HepG2 (cell line): ENCODE results near the gene RIT1.

GRCh38 chr1:155872422-155873036 lies 13.2 kb downstream of the SYT11 start:
- RRBS, 2 experiments, result no CpG with 5 or more reads among the region's 5 CpGs
CAGE:
- cytosol, long polyA minus RNA, result no peak
- cytosol, long polyA plus RNA, result no peak
- long polyA plus RNA, result no peak
- nucleus, long polyA minus RNA, result no peak
- nucleus, long polyA plus RNA, result no peak

GRCh38 chr1:155883850-155884781 lies 24.7 kb downstream of the SYT11 start:
- RRBS, 2 experiments, result no CpG with 5 or more reads among the region's 8 CpGs
CAGE:
- cytosol, long polyA minus RNA, result no peak
- cytosol, long polyA plus RNA, result no peak
- long polyA plus RNA, result no peak
- nucleus, long polyA minus RNA, result no peak
- nucleus, long polyA plus RNA, result no peak

DNA sequence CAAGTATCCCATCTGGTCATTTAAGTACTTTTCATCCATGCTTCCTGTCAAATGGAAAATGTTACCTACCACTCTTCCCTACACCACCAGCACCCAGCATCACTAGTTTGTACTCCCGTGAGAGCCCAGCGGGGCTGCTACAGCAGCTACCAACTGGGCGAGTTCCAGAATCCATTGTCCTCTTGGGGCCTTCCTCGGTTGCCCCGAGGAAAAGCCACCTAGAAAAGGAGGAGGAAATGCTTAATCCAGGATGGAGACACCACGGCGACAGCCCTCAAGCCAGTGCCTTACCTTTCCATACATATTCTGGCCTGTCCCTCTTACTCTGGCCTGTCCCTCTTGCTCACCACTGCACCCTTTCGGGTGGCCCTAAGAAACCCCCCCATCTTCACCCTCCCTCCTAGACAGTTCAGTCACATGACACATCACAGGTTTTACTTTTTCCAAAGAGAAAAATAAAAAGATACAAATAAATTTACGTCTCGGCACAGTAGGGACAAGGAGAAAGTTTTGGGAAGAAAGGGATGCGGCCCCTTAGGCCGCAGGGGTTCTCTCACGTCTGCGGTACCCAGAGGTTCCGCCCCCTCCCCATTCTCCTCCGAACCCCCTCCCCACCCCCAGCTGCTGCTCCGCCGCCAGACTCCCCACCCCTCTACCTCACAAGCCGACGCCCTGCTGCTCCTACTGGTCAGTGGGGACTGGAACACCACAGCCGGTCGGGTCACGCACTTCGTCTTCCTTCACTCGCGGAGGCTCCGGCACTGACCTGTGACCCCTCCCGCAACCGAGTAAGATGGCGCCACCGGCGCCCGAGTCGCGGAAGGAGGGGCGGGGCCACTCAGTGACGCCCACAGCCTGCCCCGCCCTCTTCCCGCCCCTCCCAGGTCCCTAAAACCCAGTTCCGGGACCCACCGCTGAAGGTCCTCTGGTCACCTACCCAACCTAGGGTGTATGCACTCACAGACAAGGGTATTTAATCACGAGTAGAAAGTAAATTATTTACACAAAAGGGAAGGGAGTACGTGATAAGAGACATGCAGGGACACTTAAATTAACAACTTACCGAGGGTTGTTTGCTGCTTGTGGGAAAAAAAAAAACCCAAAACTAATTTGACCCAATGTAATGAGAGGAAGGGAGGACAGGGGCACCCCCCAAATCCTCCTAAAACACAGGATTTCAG lies at the start of gene RIT1:
Gene RIT1 (minus strand): TSS at position 763 of the 1,181 bp plus-strand sequence.
- RRBS, 2 experiments, result under 1 to 2% methylated on average over 12 of the region's 44 CpGs
CAGE:
- cytosol, long polyA minus RNA, result start-site peak on the minus strand centred at position 129 of the sequence, 109 bp wide, 10 reads; start-site peak on the minus strand centred at position 779 of the sequence, 33 bp wide, 148 reads
- cytosol, long polyA plus RNA, result start-site peak on the minus strand centred at position 780 of the sequence, 78 bp wide, 3,091 and 3,900 reads in 2 replicates
- long polyA plus RNA, result start-site peak on the minus strand centred at position 741 of the sequence, 83 bp wide, 506 and 901 reads in 2 replicates
- nucleus, long polyA minus RNA, result no peak
- nucleus, long polyA plus RNA, result start-site peak on the minus strand centred at position 327 of the sequence, 927 bp wide, 1,277 and 1,950 reads in 2 replicates

- RRBS, 2 experiments, result no CpG with 5 or more reads among the region's 27 CpGs
CAGE:
- cytosol, long polyA minus RNA, result no peak
- cytosol, long polyA plus RNA, result no peak
- long polyA plus RNA, result no peak
- nucleus, long polyA minus RNA, result no peak
- nucleus, long polyA plus RNA, result no peak
These were observed 614 bp downstream of the RXFP4 start for GRCh38 chr1:155941934-155942570.

DNA sequence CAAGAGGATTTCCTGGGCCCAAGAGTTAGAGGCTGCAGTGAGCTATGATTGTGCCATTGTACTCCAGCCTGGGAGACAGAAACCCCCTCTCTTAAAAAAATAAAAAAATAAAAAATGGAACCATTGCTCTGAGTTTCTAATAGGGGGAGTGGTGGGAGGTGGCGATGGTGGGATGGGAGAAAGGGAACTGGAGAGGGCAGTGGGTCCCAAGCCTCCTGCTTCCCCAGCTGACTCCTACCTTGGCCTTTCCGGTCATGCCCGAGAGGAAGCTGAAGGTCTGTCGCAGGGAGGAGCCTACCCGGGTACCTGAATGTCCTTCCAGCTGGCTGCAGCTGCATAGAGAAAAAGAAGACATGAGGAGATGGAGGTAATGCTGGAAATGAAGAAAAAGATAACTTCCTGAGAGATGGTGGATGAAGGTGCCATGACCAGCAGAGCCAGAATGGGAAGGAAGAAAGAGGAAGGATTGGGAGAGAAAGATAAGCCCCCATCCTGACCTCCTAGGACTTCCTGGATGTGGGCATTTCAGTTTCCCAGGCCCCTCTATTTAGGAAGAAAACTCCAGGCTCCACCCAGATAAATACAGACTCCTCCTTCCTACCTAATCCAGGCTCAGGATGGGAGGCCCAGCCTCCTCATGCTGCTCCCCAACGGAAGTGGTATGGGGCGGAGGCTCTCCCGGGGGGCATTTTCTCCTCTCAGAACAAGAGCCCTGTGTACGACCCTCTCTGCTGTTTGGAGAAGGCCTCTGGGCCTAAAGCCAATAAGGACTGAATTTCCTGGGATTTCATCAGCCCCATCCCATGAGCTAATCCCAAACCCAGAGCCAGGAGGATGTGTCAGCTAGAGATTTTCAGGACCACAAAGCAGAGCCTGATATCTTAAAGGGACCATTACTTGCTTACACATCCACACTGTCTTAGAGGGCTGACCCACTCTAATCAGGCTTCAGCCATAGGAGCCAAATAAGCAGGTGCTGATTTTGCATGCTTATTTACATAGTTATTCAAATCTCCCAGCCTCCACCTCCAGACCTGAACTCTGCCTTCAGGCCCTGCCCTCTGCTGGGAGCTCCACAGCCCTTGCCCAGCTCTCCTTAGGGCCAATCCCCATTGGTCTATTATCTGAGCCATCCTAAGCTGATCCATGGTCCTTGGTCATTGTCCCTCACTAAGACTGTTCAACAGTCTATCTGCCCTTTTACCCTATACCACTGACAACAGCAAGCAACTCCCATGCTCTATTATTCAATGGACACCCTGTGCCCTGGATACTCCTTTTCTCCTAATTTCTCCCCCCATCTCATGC lies 5.0 kb upstream of the ARHGEF2 start:
- RRBS, 2 experiments, result 84 to 89% methylated on average over 4 of the region's 9 CpGs
CAGE:
- cytosol, long polyA minus RNA, result no peak
- cytosol, long polyA plus RNA, result no peak
- long polyA plus RNA, result no peak
- nucleus, long polyA minus RNA, result no peak
- nucleus, long polyA plus RNA, result no peak

- RRBS, 2 experiments, result no CpG with 5 or more reads among the region's 9 CpGs
CAGE:
- cytosol, long polyA minus RNA, result no peak
- cytosol, long polyA plus RNA, result no peak
- long polyA plus RNA, result no peak
- nucleus, long polyA minus RNA, result no peak
- nucleus, long polyA plus RNA, result no peak
These were observed 19.7 kb downstream of the SSR2 start for GRCh38 chr1:156001004-156001579.

DNA sequence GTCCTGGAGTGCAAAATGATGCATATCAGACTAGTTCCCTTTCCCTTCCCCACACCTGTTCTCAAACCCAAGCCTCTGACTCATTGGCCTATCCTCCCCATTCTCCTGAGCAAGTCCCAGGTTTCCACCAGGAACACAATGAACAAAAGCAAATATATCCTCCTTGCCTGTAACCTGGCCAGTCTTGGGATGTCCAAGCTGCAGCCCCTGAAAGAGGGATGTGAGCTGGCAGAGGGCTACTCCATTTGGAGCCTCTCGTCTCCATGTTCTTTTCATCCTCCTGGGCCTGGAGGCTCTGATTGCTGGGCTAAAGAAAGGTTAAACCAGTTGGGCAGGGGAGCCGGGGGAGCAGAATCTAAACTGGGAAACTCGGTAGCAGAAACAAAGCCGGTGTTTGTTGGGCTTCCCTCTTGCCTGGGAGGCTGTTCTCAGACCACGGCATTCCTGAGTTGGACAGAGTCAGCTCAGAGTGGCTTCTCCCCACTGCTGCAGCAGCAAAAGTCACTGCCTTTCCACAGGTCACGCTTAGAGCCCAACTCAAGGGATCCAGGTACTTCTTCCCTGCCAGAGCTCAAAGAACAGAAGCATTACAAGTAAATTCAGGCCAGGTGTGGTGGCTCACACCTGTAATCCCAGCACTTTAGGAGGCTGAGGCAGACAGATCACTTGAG lies 13.9 kb downstream of the SSR2 start:
- RRBS, 2 experiments, result no CpG with 5 or more reads among the region's 6 CpGs
CAGE:
- cytosol, long polyA minus RNA, result no peak
- cytosol, long polyA plus RNA, result no peak
- long polyA plus RNA, result no peak
- nucleus, long polyA minus RNA, result no peak
- nucleus, long polyA plus RNA, result no peak

GRCh38 chr1:156054008-156054481 lies 447 bp upstream of the UBQLN4 start:
- RRBS, 2 experiments, result under 1 to 1% methylated on average over 12 to 15 of the region's 31 CpGs
CAGE:
- cytosol, long polyA minus RNA, result no peak
- cytosol, long polyA plus RNA, result no peak
- long polyA plus RNA, result no peak
- nucleus, long polyA minus RNA, result no peak
- nucleus, long polyA plus RNA, result no peak

DNA sequence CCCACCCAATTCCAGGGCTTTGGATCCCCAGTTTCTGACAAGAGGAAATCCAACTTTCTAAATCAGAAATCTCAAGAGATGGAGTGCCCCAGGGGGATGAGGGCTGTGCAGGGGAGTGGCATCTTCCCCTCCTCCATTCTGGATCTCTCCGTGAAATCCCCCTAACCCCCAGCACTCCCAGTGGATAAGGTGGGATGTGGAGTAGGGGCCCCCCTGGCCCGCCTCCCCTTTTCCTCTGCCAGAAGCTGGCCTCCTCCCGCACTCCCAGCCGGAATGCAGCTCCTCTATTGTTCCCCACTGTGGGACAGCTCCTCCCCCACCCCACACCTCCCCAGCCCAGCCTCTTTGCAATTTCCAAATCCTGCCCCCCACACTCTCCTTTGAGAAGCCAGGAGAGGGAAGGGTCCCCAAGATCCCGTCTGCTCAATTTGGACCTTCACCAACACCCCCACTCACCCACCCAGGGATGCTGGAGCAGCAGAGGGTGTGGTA lies 2.0 kb downstream of the MEX3A start:
- RRBS, 2 experiments, result no CpG with 5 or more reads among the region's 5 CpGs
CAGE:
- cytosol, long polyA minus RNA, result no peak
- cytosol, long polyA plus RNA, result no peak
- long polyA plus RNA, result no peak
- nucleus, long polyA minus RNA, result no peak
- nucleus, long polyA plus RNA, result no peak

GRCh38 chr1:156080678-156081148 lies 1.6 kb downstream of the MEX3A start:
- RRBS, 2 experiments, result no CpG with 5 or more reads among the region's 7 CpGs
CAGE:
- cytosol, long polyA minus RNA, result no peak
- cytosol, long polyA plus RNA, result no peak
- long polyA plus RNA, result no peak
- nucleus, long polyA minus RNA, result no peak
- nucleus, long polyA plus RNA, result no peak

- RRBS, 2 experiments, result no CpG with 5 or more reads among the region's 5 CpGs
CAGE:
- cytosol, long polyA minus RNA, result no peak
- cytosol, long polyA plus RNA, result no peak
- long polyA plus RNA, result no peak
- nucleus, long polyA minus RNA, result no peak
- nucleus, long polyA plus RNA, result no peak
These were observed 4.0 kb upstream of the MEX3A start for GRCh38 chr1:156086077-156086781.

GRCh38 chr1:156090194-156090614 lies 7.9 kb upstream of the MEX3A start:
- RRBS, 2 experiments, result no CpG with 5 or more reads among the region's 2 CpGs
CAGE:
- cytosol, long polyA minus RNA, result no peak
- cytosol, long polyA plus RNA, result no peak
- long polyA plus RNA, result no peak
- nucleus, long polyA minus RNA, result no peak
- nucleus, long polyA plus RNA, result no peak

DNA sequence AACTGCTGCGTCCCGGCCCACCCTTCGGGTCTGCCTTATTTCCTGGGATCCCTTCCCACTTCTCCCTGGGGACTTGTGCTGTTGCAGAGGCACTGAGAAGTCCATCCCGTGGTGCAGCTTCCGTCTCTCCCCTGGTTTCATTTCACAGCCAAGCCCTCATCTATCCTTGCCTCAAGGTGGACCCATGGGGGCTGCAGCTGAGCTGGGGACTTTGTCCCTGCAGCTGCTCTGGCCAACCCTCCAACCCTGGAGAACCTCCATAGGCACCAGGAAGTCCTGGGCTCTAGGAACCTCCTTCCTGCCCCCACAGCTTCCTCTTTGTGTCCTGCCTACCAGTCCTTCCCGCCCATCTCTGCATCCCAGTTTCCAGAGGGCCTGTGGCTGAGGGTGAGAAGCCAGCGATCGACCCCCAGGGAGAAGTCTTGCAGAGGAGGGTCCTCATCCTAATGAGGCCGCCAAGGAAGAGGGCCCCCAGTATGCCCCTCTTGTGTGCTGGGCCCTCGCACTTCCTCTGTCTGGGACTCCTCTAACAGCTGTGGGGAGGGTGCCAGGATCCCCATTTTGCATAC lies 11.5 kb upstream of the LMNA start:
- RRBS, 2 experiments, result no CpG with 5 or more reads among the region's 10 CpGs
CAGE:
- cytosol, long polyA minus RNA, result no peak
- cytosol, long polyA plus RNA, result no peak
- long polyA plus RNA, result no peak
- nucleus, long polyA minus RNA, result no peak
- nucleus, long polyA plus RNA, result no peak

DNA sequence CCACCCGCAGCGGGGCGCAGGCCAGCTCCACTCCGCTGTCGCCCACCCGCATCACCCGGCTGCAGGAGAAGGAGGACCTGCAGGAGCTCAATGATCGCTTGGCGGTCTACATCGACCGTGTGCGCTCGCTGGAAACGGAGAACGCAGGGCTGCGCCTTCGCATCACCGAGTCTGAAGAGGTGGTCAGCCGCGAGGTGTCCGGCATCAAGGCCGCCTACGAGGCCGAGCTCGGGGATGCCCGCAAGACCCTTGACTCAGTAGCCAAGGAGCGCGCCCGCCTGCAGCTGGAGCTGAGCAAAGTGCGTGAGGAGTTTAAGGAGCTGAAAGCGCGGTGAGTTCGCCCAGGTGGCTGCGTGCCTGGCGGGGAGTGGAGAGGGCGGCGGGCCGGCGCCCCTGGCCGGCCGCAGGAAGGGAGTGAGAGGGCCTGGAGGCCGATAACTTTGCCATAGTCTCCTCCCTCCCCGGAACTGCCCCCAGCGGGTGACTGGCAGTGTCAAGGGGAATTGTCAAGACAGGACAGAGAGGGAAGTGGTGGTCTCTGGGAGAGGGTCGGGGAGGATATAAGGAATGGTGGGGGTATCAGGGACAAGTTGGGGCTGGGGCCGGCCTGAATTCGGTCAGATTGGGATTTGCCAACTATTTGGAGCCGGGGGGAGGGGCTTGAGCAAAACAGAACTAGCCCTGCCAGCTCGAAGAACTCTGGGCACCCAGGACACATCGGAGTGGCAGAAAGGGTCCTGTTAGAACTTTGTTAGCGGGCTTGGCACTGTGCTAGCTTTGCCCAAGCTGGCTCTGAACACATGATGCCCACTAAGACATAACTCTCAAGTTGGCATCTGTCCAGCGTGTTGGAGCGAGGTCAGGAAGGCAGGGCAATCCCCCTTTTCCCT lies 678 bp downstream of the LMNA start:
- RRBS, 2 experiments, result 3% methylated on average over 8 of the region's 53 CpGs
CAGE:
- cytosol, long polyA minus RNA, result no peak
- cytosol, long polyA plus RNA, result no peak
- long polyA plus RNA, result start-site peak on the plus strand centred at position 278 of the sequence, 103 bp wide, 70 and 42 reads in 2 replicates
- nucleus, long polyA minus RNA, result no peak
- nucleus, long polyA plus RNA, result no peak

- RRBS, 2 experiments, result no CpG with 5 or more reads among the region's 6 CpGs
CAGE:
- cytosol, long polyA minus RNA, result no peak
- cytosol, long polyA plus RNA, result no peak
- long polyA plus RNA, result no peak
- nucleus, long polyA minus RNA, result no peak
- nucleus, long polyA plus RNA, result no peak
These were observed 13.0 kb upstream of the SEMA4A start for GRCh38 chr1:156140367-156140759.

- RRBS, 2 experiments, result no CpG with 5 or more reads among the region's 15 CpGs
CAGE:
- cytosol, long polyA minus RNA, result no peak
- cytosol, long polyA plus RNA, result no peak
- long polyA plus RNA, result no peak
- nucleus, long polyA minus RNA, result no peak
- nucleus, long polyA plus RNA, result no peak
These were observed 1.5 kb downstream of the PMF1 start for GRCh38 chr1:156214135-156214892.

DNA sequence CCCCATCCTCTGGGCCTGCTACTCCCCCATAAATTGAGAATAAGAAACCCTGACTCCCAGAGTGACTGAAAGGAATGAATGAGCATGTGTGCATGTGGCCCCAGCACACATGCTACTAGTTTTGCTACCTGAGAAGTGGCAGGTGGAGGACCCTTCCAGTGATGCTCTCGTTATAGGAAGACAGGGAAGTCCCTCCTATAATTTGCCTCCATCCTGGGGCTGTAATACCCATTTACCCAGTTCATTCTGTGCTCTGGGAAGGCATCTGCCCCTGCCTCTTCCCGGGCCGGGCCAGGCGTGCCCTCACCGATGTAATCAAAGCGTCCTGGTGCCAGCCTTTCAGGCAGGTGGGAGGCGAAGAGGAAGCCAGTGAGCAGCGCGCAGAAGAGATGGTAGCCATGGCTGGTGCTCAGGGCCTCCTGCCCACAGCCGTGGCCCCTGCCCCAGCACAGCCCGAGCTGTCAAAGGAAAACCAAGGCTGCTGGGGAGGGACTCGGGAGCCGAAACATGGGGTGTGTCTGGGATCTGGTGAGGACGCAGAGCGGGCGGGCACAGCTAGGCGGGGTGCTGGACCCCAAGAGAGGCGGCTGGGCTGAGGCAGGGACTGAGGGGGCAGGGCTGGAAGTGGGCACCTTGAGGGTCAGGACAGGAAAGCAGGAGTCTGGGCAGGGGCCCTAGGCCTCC lies 2.6 kb downstream of the BGLAP start:
- RRBS, 2 experiments, result no CpG with 5 or more reads among the region's 18 CpGs
CAGE:
- cytosol, long polyA minus RNA, result no peak
- cytosol, long polyA plus RNA, result no peak
- long polyA plus RNA, result no peak
- nucleus, long polyA minus RNA, result no peak
- nucleus, long polyA plus RNA, result no peak

DNA sequence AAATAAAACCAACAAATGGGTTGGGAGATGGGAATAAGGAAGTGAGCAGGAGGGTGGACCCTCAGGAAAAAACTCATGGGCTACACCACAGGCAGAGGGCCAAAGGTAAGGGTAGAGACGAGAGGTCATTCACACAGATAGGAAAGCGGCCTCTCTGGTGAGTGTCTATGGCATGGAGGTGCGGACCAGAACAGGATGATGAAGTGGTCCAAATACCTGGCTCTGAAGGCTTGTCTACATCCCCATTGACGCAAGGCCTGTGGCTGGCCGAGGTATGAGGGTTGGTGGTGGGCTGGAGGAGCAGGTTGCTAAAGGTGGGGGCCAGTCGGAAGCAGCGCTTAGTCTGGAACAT lies 17.1 kb downstream of the SMG5 start:
- RRBS, 2 experiments, result no CpG with 5 or more reads among the region's 7 CpGs
CAGE:
- cytosol, long polyA minus RNA, result no peak
- cytosol, long polyA plus RNA, result no peak
- long polyA plus RNA, result no peak
- nucleus, long polyA minus RNA, result no peak
- nucleus, long polyA plus RNA, result no peak

- RRBS, 2 experiments, result no CpG with 5 or more reads among the region's 10 CpGs
CAGE:
- cytosol, long polyA minus RNA, result no peak
- cytosol, long polyA plus RNA, result no peak
- long polyA plus RNA, result no peak
- nucleus, long polyA minus RNA, result no peak
- nucleus, long polyA plus RNA, result no peak
These were observed 950 bp downstream of the SMG5 start for GRCh38 chr1:156281676-156282074.

DNA sequence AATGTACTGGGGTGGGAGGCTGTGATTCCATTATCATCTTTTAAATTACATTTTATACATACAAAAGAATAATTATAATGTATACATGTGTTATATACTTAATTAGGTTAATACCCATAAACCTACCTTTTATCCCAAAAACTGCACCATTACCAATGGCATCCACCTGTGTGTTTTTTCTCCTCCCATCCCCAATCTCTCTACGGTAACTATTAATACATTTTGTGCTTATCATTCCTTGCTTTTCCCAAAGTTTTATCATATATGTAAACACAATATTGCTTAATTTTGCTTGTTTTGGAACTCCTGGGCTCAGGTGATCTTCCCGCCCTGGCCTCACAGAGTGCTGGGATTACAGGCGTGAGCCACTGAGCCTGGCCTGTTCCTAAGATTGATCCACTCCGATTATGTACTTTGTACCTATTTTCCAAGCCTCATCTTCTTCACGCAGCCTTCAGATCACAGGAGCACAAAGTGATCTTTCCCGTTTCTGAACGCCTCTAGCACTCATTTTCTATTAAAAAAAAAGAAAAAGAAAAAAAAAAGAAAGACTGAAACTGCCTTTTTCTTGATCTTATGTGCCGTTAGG lies 45.3 kb downstream of the MEF2D start:
- RRBS, 2 experiments, result no CpG with 5 or more reads among the region's 8 CpGs
CAGE:
- cytosol, long polyA minus RNA, result no peak
- cytosol, long polyA plus RNA, result no peak
- long polyA plus RNA, result no peak
- nucleus, long polyA minus RNA, result no peak
- nucleus, long polyA plus RNA, result no peak